Progenitor cell of endocrine pancreas (in vitro differentiated cells): Measurements from ENCODE around the genes CDIPT, PPP4C, SULT1A3 and RNF40.

DNA sequence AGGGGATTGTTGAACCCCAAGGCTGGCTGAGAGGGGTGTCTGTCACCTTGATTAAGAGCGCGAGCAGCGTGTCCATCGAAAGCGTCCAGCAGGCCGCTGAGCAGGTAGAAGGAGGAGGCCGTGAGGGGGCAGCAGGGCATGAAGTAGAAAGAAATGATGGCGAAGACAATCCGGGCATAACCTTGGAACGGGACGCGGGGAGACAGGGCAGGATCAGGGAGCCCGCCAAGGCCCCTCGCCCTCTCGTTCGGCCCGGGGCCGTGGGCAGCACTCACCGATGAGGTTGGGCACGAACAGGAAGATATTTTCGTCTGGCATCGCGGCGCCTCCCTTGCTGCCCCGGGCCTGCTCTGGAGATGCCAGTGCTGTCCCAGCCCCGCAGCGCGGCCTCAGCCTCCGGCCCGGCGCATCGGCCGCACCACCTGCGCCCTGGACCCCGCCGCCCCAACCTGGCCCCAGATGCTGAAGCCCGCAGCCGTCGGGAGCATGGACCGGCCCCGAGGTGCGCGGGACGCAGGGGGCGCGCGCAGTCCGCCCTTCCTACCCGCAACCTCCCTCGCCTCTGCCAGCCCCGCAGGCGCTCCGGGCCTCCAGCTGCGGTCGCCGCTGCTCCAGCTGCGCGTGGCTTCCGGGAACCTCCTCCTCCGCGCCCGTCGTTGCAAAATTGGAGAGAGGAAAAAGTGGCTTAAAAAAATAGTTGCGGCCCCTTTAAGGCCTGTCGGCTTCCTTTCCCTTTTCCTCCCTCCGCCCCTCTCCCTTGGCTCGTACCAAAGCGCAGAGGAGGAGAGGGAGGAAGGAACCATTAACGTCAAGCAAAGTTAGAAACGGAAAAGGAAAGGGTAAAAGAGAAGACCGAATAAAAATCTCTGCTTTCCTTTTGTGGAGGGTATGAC, at the start of gene CDIPT:
TSS of gene CDIPT (minus strand) at position 687 of the 893 bp plus-strand sequence.
- PRO-cap: bidirectional peak, plus-strand start at position 458 of the sequence, minus-strand start at position 451 of the sequence; unidirectional peak, minus-strand start at position 682 of the sequence; bidirectional peak, plus-strand start outside the sequence, minus-strand start at position 755 of the sequence

DNA sequence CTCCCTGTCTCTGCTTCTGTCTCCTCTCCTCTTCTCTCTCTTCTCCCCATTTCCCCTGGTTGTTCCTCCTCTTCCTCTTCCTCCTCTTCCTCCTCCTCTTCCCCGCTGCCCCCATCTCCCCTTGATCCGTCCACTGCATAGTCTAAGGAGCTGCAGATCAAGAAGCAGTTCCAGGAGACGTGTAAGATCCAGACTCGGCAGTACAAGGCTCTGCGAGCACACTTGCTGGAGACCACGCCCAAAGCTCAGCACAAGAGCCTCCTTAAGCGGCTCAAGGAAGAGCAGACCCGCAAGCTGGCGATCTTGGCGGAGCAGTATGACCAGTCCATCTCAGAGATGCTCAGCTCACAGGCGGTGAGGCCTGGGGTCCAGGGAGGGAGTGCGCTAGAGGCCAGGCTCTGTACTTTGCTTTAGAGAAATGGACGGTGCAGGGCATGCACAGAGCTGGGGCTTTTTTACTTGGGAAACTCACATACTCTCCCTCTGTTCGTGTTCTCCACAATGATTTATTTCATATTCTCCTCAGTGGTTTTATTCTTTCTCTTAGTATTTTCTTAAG, 5.9 kb downstream of the HIRIP3 start:
- PRO-cap: no peak

GRCh38 chr16:30075760-30076970, at the start of gene PPP4C:
TSS of gene PPP4C (plus strand) at chr16:30075994.
- PRO-cap: bidirectional peak, plus-strand start at chr16:30076003, minus-strand start at chr16:30075904

- PRO-cap: no peak
These were observed 1.3 kb downstream of the YPEL3 start for GRCh38 chr16:30094624-30095200.

DNA sequence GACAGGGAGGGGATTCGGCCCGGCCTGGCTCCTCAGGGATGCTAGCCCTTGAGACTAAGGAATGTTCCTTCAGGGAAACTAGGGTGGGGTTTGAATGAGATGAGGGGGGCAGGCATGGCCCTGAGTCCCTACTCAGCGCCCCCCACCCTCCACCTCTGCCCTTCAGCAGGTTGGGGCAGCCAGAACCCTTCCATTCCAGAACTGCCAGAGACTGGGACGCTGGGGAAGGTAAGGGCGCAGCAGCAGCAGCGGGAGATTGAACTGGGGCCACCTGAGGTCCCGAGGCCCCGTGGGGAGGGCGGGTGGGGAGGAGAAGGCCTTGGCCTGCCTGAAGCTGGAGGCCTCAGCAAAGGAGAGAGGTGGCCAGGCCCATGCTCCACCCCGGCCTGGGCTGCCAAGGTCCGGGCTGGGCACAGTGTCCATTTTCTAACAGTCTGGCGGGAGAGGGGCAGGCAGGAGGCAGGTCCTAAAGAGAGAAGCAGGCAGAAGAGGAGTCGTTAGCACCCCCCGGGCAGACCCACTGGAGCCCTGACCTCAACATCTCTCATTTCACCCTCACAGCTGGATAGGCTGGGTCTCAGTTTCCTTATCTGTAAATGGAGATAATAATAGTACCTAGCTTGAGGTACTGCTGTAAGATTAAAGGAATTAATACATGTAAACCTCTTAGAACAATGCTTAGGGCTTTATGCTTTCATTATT, 1.1 kb upstream of the GDPD3 start:
- PRO-cap: no peak

GRCh38 chr16:30199056-30199439, at the start of gene SULT1A3:
TSS of gene SULT1A3 (plus strand) at chr16:30199255.
- PRO-cap: no peak

DNA sequence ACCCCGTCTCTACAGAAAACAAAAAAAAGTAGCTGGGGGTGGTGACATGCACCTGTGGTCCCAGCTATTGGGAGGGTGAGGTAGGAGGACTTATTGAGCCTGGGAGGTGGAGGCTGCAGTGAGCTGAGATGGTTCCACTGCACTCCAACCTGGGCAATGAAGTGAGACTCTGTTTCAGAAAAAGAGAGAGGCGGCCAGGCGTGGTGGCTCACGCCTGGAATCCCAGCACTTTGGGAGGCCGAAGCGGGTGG, 25.5 kb downstream of the CD2BP2 start:
- PRO-cap: no peak

GRCh38 chr16:30335626-30336595, 19.2 kb downstream of the CD2BP2 start:
- PRO-cap: no peak

GRCh38 chr16:30347524-30348146, 7.5 kb downstream of the CD2BP2 start:
- PRO-cap: no peak

DNA sequence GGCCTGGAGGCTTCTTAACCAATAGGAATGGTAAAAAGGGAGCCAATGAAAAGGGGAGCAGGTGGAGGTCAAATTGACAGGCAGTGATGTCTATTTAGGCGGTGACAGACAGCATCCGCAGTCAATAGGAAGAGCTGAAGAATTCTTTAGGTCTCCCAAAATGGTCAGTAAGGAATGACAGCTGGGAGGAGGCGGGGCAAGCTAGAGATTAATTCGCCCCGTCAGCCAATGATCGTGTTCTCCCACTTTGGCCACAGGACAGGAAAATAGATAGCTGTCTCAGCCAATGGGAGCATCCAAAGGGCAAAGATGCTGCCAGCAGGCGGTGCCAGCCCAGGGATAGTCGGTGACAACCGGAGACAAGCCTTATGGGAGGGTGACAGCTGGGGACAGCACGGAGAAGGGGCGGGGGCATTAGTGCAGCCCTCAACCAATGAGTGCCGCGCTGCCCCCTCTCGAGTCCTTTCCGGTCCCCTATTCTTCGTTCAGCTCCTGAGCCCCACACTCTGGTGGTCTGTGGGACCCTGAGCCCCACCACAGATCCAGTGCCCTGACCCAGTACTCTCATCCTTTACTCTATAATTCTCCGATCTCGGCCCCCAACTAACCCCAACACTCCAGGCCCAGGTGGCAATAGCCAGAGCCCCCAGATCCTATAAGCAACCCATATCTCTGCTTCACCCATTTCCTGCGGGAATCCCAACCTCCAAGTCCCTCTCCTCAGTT, 711 bp upstream of the TBC1D10B start:
- PRO-cap: unidirectional peak, plus-strand start at position 349 of the sequence; unidirectional peak, plus-strand start at position 463 of the sequence; unidirectional peak, plus-strand start at position 504 of the sequence

DNA sequence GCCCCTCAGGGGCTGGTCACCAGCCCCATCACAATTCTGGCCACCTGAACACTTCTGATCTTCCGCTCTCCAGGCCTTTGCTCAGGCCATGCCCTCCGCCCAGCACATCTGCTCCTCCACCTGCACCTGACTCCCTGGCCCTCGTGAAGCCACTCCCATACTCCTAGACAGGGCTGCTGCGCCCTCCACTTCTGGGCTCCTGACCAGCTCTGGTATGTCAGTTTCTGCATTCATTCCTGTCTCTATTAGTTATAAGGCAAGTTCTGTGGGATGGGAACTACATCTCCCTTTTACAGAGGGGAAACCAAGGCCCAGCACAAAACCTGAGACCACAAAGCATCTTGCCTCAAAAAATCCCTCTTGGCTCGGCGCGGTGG, 1.8 kb upstream of the MYL11 start:
- PRO-cap: no peak

GRCh38 chr16:30473391-30474348, 1.1 kb downstream of the ITGAL start:
- PRO-cap: no peak

- PRO-cap: no peak
These were observed 586 bp upstream of the ZNF747 start for GRCh38 chr16:30535207-30535681.

GRCh38 chr16:30573339-30574277, 2.1 kb upstream of the ZNF688 start:
- PRO-cap: no peak

GRCh38 chr16:30651216-30651987, 642 bp downstream of the PRR14 start:
- PRO-cap: bidirectional peak, plus-strand start at chr16:30651370, minus-strand start at chr16:30651051

DNA sequence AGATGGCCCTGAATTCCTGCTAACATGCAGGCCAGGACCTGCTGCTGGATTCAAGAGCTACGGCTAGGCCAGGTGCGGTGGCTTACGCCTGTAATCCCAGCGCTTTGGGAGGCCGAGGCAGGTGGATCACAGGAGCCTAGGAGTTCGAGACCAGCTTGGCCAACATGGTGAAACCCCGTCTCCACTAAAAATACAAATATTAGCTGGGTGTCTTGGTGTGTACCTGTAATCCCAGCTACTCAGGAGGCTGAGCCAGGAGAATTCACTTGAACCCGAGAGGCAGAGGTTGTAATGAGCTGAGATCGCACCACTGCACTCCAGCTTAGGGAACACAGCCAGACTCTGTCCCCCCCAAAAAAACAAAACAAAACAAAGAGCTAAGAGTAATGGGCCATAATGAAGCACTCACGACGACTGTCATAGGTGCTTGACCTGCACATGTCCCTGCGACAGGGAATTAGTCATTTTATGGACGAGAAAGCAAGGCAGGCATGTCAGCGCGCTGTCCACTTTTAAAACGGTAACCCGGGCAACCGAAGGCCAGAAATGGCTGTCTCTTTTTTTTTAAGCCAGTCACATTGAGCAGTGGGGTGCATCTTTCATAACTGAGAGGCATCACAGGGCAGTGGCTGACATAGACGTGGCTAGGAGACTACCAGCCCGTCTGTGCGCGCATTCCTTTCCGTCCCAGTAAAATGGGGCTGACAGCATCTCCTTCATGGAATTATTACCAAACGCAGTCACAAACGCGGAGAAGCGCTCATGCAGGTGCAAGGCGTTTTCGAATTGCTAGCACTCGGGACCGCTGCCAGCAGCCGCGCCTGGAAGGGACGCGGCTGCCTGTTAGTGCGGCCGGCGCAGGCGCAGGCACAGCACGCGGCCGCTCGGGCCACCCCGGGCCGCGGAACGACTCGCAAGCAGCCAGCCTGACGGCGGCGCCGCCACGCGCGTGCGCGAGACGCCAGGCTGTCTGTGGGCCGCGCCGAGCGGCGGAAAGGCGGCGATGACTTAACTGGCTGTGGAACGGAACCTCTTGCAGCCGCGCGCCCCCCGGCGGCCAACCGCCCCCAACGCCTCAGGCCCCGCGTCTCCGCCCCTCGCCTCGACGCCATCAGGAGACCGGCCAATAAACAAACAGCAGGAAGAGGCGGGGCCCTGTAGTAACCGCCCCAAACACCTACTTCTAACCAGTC, 783 bp upstream of the FBRS start:
- PRO-cap: bidirectional peak, plus-strand start outside the sequence, minus-strand start at position 1,069 of the sequence

DNA sequence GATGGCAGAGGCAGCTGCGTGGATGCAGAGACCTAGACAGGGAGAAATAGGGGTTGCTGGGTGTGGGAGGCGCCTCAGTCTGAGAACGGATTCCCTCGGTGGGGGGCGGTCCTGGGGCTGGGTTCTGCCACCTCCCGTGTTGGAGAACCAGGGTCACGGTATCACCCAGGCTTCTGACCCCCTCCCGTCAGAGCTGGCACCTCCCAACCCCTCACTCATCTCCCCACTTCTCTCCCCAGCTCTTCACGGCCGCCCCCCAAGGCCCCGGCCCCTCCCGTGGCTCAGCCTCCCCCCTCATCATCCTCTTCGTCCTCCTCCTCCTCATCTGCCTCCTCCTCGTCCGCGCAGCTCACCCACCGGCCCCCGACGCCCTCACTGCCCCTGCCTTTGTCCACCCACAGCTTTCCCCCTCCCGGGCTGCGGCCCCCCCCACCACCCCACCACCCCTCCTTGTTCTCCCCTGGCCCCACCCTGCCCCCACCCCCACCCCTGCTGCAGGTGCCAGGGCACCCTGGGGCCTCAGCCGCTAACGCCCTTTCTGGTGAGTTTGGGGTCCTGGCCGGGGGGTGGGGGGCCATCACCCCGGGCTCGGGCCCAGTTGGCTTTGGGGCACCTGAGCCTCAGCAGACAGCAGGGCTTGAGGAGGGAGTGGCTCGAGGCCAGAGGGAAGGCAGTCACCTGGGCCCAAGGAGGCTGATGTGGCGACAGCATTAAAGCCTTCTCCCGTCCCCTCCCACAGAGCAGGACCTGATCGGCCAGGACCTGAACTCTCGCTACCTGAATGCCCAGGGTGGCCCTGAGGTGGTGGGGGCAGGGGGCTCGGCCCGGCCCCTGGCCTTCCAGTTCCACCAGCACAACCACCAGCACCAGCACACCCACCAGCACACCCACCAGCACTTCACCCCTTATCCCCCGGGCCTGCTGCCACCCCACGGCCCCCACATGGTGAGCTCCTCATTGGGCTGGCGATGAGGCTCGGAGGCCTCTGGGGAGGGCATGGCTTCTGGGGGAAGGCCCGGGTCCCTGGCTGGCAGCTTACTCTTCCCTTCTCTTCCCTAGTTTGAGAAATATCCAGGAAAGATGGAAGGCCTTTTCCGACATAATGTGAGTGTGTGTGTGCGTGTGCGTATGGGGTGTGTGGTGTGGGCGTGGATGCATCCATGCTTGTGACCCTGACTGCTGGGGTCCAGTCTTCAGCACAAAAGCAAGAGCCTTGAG, 6.2 kb downstream of the FBRS start:
- PRO-cap: no peak

DNA sequence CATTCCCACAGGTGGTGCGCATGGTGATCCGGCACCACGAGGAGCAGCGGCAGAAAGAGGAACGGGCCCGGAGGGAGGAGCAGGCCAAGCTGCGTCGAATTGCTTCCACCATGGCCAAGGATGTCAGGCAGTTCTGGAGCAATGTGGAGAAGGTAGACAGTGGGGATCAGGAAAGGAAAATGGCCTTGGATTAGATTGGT, 8.5 kb downstream of the SRCAP start:
- PRO-cap: no peak

DNA sequence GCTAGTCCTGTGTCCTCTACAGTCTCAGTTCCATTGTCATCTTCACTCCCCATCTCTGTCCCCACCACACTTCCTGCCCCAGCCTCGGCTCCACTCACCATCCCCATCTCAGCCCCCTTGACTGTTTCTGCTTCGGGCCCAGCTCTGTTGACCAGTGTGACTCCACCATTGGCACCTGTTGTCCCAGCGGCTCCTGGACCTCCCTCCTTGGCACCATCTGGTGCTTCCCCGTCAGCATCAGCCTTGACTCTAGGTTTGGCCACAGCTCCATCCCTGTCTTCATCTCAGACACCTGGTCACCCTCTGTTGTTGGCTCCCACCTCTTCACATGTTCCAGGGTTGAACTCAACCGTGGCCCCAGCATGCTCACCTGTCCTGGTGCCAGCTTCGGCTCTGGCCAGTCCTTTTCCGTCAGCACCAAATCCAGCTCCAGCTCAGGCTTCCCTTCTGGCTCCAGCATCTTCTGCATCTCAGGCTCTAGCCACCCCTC, 16.7 kb upstream of the TMEM265 start:
- PRO-cap: no peak

DNA sequence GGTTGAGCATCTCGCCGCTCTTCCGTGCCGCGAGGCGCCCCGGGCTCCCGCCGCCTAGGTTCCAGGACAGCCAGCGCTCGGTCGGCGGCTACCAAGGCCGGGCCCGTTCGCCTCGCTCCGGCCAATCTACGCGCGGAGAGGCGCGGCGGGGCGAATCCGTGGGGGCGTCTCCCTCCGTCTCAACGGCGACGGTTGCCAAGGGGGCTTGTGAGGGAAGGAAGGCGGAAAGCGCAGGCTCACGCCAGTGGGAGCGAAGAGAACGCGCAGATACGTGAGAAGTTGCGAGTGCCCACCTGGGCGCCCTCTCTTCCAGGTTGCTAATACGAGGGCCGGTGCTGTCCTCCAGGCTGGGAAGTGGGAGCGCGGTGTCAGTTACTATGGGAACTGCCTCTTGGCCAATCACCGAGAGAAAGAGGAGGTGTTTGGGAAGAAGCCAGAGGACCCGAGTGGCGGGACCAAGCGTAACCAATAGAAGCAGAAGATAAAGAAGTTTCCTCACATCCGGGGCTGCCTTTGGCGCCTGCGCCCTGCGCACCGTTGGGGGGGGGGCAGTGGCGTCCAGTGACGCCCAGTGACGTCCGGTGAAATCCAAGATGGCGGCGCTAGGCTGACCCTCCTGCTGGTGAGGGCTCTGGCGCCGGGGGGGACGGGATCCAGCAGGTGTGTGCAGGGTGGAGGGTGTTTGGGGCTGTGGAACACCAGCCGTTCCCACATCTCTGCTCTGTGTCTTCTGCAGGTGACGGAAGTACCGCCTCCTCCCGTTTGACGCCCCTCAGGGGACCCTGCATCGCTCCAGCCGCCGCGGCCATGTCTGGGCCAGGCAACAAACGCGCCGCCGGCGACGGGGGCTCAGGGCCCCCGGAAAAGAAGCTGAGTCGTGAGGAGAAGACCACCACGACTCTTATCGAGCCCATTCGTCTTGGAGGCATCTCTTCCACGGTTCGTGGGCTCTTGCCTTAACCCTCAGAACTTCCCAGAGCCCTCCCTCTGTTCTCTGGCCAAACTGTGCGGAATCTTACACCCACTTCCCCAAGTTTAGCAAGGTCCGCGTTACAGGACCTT, at the start of gene RNF40:
TSS of gene RNF40 (plus strand) at position 584 of the 1,062 bp plus-strand sequence.
- PRO-cap: bidirectional peak, plus-strand start at position 584 of the sequence, minus-strand start at position 322 of the sequence; bidirectional peak, plus-strand start at position 787 of the sequence, minus-strand start at position 825 of the sequence